Breast epithelium (tissue), 2 donors: ENCODE results near the genes TMTC2 and LRRIQ1.

DNA sequence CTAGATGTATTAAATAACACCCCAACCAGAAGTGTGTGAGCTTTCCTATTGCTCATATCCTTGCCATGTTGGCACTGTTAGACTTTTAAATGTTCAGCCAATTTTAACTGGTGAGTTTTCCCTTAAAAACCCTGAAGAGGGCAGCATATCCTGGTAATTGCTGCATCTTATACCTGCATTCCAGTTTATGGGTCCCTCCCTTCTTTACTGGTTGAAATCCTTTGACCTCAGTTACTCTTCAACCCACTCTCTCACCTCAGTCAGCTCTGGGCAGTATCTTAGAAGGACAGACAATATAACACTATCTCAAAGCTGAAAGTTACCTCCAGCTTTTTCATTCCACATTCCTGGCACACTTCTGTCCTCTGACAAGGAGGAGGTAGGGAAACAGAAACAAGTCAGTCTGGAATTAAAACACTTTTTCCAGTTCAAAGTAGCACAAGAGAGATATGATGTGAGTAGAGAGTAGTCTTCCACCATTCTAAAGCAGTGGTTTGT, 270.5 kb downstream of the PAWR start:
- PRO-cap: no peak
- RAMPAGE, long total RNA, 2 experiments: no peak in any of the 2 experiments

DNA sequence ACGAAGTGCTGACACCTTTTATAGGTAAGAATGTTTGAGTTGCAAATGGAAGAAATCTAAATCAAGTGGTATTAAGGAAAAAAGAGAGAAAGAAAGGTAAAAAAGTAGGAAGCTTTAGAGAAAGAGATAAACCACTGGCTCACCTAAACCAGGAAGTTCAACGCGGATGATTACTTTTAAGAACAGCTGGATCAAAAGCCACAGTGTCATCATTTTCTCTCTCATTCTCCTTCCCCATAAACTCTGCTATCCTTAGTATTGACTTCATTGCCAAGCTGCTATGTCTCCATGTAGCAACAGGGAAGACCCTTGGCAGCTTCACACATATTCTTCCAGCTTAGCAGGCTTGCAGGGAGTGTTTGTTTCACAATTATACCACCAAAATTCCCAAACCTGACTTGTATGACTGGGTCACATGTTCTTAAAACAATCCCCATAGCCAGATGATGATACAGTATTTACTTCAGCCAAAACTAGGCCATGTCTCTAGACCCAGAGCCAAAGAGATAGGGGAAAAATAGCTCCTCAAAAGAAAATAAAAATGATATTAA, 235.5 kb downstream of the PAWR start:
- PRO-cap: no peak
- RAMPAGE, long total RNA, 2 experiments: no peak in any of the 2 experiments

DNA sequence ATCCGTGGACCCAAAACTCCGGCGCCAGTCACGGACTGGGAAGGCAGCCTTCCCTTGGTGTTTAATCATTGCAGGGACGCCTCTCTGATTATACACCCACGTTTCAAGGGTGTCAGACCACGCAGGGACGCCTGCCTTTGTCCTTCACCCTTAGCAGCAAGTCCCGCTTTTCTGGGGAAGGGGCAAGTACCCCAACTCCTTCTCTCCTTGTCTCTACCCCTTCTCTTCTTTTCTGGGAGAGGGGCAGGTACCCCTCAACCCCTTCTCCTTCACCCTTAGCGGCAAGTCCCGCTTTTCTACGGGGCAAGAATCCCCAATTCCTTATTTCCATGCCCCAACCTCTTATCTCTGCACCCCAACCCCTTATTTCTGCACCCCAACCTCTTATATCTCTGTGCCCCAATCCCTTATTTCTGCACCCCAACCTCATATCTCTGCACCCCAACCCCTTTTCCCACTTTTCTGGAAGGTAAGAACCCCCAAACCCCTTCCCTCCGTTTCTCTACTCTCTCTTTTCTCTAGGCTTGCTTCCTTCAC, 150.1 kb downstream of the PAWR start:
- PRO-cap: no peak
- RAMPAGE, long total RNA, 2 experiments: no peak in any of the 2 experiments

- PRO-cap: no peak
- RAMPAGE, long total RNA, 2 experiments: no peak in any of the 2 experiments
Measured at GRCh38 chr12:79711752-79712069, 20.9 kb upstream of the PAWR start.

DNA sequence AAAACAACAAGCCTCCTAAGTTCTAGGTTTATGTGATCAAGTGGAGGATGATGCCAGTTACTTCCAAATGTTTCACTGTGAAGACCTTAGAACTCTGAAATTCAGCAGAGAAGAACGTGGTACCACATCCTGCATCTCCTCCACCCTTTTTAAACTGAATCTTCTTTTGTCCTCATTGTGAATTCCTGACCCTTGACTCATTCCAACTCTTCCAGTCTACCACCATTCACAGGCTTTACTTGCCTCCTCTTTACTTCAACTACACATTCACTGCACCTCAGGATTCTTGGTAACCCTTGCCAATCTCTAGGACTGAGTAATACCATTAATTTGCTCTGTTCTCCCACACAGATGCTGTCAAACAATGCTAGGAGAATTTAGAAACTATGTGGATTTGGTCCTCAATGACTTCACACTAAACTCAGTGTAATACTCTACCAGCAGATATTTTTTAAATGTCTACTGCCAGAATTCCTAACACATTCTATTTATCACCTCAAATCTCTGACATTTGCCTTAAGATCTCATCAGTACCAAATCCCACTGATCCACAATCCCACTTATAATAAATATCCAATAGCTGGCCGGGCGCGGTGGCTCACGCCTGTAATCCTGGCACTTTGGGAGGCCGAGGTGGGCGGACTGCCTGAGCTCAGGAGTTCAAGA, 37.2 kb downstream of the PPP1R12A start:
- PRO-cap: no peak
- RAMPAGE, long total RNA, 2 experiments: no peak in any of the 2 experiments

DNA sequence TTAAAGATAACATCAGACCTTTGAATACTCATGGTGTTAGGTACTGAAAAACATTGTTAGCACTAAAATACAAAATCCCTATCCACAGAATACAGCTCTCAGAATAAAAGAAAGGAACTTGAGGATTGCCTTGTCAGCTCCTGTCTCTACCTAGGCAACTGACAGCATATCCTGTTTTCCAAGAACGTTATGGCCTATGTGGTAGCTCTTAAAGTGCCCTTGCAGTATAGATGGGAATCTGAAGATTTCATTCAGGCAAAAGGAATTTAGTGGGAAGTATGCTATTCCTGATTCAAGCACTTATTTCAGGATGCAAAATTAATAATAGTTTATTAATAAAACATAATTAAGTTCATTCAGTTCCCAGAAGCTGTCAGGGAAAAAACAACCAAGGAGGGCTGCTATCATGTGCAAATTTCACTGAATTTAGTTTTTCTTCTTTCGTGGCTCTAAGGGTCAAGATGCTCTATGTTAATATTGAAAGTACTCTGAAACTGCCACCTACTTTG, 1.9 kb upstream of the PPP1R12A start:
- PRO-cap: no peak
- RAMPAGE, long total RNA, 2 experiments: no peak in any of the 2 experiments

DNA sequence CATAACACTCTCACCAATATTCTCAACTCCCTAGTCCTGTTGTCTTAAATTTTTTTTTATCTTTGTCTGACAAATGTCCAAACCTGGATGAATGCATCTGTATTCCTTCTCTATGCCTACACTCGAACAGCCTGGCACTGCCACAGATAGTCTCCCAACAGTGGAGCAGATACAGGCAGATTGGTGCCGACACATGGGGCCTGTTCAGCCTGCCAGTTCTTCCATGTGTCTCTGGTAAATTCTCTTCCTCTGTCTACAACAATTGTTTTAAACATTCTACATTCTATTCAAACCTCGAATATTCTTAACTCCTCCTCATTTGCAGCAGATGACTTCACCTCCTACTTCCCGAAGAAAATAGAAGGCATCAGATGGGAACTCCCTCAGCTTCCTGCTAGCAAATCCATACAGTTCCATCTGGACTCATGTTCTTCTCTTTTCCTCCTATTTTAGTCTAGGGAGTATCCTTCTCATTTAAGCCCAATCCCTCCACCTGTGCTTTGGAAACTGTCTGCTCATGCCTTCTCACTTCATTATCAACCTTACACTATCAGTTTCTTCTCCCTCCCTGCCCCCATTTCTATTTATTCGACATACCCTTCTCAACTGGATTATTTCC, 43.1 kb upstream of the OTOGL start:
- PRO-cap: no peak
- RAMPAGE, long total RNA, 2 experiments: no peak in any of the 2 experiments

GRCh38 chr12:80706966-80707444, 429 bp upstream of the MYF6 start:
- PRO-cap: no peak
- RAMPAGE, long total RNA, 2 experiments: no peak in any of the 2 experiments

- PRO-cap: no peak
- RAMPAGE, long total RNA, 2 experiments: no peak in any of the 2 experiments
Measured at GRCh38 chr12:81080374-81080966, 2.6 kb downstream of the ACSS3 start.

DNA sequence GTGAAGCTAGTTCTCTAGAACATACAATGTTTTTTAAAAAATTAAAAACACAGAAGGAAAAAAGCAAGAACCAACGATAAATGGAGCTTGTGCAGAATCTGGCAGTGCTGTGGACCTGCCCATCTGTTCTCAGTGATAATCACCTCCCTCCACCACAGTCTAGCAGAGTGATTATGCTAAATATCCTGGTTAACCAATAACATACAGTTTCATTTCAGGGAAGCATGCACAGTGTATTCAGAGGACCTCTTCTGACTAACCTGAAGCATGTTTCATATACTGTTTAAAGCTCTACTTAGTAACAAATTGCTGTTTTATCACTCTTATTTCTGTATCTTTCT, 160.9 kb downstream of the PPFIA2 start:
- PRO-cap: no peak
- RAMPAGE, long total RNA, 2 experiments: no peak in any of the 2 experiments

DNA sequence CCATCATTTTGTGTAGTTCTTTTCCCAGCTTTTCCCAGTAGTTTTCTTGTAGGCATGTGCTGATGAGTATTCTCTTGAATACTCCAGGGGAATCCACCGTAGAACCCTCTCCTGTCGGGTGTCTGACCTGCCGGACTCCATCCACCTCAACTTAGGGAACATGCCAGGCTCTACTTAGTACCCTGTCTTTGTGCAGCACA, 25.9 kb upstream of the PPFIA2 start:
- PRO-cap: no peak
- RAMPAGE, long total RNA, 2 experiments: no peak in any of the 2 experiments

- PRO-cap: no peak
- RAMPAGE, long total RNA, 2 experiments: no peak in any of the 2 experiments
Measured at GRCh38 chr12:82659899-82660246, 26.8 kb upstream of the TMTC2 start.

- PRO-cap: bidirectional peak, plus-strand start at chr12:82686861, minus-strand start at chr12:82686717; unidirectional peak, plus-strand start at chr12:82687135
- RAMPAGE, long total RNA, 2 experiments: no peak in any of the 2 experiments
Measured at GRCh38 chr12:82686769-82687696, at the start of gene TMTC2. TMTC2 (plus strand) TSS chr12:82686906.

DNA sequence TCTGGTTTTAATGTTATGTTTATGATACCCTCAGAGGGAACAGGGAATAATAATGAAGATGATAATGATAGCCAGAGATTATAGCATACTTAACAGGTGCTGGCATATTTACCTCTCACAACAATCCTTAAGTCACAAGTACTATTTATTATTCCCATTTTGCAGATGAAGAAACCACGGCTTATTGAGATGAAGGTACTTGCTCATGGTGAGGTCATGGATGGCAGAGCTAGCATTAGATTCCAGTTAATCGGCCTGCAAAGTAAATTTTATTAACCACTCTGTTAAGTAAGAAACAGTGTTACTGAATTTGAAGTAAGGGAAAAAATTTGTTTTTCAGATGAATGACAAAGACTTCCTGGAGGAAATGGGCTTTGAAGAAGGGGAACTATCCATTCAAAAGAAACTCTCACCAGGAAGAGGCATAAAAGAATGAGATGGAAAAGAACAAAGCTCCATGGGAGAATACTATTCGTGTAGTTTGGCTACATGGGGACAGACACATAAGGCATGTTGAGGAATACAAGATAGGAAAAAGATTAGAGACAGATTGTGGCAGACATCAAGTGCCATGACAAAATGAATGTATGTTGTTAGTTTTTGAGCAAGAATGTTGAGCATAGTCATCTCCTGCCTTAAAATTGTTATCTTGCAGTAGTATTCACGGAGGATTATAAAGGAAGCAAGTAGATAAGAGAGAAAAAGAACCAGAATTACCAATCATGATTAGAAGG, 127.4 kb downstream of the TMTC2 start:
- PRO-cap: no peak
- RAMPAGE, long total RNA, 2 experiments: no peak in any of the 2 experiments

GRCh38 chr12:83537504-83537918, 850.8 kb downstream of the TMTC2 start:
- PRO-cap: no peak
- RAMPAGE, long total RNA, 2 experiments: no peak in any of the 2 experiments

- PRO-cap: no peak
- RAMPAGE, long total RNA, 2 experiments: no peak in any of the 2 experiments
Measured at GRCh38 chr12:84891989-84892364, 20.6 kb downstream of the SLC6A15 start.

GRCh38 chr12:85035954-85036728, at the start of gene LRRIQ1:
LRRIQ1 (plus strand) TSS chr12:85036351.
- PRO-cap: no peak
- RAMPAGE, long total RNA, 2 experiments: start-site peak on the plus strand in 1 of 2 experiments, at chr12:85036340-85036376 at its widest, 18 reads per replicate

DNA sequence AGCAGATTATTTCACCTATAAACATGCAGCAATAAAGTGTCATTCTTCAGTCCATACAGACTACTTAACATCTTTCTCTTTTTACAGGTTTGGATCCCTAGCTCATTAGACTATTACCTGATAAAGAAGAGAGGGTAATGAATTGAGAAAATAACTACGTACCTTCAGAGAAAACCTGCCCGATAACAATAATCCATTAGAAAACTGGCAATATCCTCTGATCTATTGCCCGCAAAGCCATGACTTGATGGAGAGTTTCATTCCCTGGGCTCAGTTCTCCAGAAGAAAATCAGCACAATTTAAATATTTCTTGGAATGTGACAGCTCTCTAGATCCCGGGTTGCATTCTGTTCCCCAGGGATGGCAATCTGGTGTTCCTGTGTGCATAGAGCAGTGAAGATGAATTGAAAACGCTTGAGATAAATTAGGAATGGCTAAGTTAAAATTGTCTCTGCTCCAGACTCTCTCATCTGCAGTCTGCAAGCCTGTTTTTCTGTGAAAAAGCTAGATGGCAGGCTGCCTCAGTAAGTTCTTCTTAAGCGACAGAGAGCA, 582.4 kb upstream of the MGAT4C start:
- PRO-cap: no peak
- RAMPAGE, long total RNA, 2 experiments: no peak in any of the 2 experiments

DNA sequence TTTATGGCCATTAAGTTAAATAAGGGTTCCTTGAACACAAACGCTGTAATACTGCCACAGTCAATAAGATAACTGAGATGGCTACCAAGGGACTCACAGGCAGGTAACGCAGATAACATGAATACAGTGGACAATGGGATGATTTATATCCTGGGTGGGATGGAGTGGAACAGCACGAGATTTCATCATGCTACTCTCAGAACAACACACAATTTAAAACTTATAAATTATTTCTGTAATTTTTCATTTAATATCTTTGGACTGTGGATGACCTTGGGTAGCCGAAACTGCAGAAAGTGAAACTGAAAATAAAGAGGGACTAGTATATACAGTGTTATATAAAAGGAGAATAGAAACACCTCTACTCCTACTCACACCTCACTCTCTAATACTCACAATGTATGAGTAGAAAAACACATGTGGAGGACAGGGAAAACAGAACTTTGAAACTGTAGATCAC, 367.3 kb downstream of the C12orf50 start:
- PRO-cap: no peak
- RAMPAGE, long total RNA, 2 experiments: no peak in any of the 2 experiments

GRCh38 chr12:89156776-89157243, 195.5 kb downstream of the DUSP6 start:
- PRO-cap: no peak
- RAMPAGE, long total RNA, 2 experiments: no peak in any of the 2 experiments